ENCODE measurements around a stretch of chr4.

- RRBS = no CpG with 5 or more reads among the region's 2 CpGs
Observed at GRCh38 chr4:21719876-21720354, 228.7 kb downstream of the KCNIP4 start.

DNA sequence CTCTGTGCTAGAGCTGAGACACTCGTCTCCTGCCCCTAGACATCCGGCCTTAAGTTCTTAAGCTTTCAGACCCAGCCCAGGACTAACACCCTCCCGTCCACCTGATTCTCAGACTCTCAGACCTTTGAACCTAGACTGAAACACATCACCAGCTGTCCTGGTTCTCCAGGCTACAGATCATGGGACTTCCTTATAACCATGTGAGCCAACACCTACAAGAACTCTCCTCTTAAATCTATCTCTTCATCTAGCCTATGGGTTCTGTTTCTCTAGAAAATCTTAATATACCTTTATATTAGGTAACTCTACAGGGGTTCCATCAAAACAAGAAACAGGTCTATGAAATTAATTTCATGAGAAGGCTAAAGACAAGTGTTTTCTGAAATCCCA is 14.9 kb downstream of the ADGRA3 start:
- RRBS = no CpG with 5 or more reads among the region's 3 CpGs

DNA sequence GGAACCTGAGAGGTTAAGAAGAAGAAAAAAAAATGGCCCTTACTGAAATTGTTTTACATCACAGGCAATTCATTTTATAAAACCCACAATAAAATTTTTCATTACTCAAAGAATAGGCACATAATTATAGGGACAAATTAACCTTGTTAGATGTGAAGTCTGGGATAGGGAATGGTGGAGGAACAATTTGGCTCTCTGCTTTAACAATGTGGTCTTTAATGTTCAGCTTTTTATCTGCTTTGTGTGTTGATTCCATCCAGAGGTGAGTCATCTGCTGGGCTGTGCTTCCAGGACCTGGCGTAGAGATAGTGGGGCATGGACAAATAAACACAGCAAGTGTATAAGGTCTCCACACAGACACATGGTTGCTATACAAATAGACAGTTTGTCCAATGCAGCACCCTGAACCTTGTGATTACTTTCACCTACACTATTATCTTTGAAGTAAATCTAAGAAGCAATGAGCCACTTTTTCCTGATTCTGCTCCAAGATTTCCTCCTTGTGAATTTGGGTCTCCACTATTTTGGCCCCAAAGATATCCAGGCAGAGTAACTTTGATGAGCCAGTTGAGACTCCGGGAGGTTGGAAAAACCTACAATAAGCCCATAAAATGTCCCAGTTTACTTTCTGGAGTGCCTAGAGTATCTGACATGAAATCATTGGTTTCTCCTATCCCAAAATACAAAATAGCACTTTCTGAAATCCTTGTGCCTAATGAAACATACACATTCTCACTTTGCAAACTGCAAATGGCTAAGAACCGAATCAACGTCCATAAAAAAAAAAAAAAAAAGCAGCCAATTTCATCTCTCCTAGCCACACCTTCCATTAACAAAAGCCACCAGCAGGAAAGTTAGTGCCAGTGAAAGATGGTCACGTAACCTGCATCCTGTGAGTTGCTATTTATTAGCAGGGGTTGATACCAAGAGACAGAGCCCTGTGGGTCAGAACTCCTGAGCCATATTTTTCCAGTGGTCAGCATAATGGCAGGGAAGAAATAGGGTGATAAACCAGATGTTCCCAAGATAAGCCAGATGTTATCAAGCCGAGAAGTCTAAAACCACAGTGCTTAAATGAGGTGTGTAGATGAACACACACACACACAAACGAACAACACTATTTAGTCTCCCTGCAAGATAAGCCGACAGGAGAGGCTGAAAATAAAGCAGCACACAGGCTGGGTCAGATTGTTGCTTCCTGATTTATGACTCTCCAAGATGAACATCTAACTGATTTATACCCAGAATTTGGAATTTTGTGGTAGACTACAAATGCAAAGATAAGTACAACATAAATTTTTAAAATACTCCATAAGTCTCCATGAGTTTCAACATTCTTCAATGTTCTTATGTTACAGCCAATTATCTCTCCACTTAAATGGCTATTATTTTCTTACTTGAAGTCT is 11.8 kb downstream of the PPARGC1A start:
- RRBS = no CpG with 5 or more reads among the region's 8 CpGs

- RRBS = no CpG with 5 or more reads among the region's 11 CpGs
Observed at GRCh38 chr4:23880395-23881481, 9.1 kb downstream of the PPARGC1A start.

DNA sequence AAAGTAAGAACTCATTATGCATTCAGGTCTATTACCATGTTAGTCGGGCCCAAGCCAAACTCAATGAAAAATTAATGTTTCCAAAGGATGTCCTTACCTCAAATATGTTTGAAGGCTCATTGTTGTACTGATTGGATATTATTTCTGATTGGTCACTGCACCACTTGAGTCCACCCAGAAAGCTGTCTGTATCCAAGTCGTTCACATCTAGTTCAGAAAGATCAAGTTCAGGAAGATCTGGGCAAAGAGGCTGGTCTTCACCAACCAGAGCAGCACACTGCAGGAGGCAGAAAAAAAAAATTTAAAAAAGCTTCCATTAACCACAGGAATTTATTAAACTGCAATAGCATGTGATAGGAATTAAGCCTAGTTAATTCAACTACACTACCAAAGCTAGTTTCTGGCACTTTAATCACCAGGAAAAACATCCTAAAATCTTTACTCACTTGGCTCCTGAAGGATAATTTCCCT is 5.2 kb downstream of the PPARGC1A start:
- RRBS = no CpG with 5 or more reads among the region's 2 CpGs

DNA sequence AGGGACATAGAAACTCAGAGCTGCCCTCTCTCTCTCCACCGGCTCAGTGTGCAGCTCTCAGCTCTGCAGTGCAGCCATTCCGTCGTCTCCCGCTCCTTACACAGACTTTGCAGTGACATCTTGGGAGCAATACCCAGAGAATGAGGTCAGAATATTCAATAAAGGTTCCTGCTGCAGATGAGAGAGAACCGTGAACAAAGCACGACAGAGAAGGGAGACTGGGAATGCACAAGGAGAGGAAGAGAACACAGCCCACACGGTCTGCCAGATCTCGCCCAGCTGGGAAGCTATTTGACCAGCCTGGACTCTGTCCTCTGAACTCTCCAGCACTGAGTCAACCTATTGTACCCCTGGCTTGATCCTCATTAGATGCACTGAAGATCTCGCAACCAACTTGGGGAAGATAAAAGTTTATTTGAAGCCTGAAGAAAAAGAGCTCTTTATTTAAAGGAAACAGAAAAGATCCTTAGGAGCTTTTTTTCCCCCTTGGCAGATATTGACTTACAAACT is 118.1 kb upstream of the PPARGC1A start:
- RRBS = no CpG with 5 or more reads among the region's 9 CpGs

- RRBS = no CpG with 5 or more reads among the region's 2 CpGs
Observed at GRCh38 chr4:24111351-24111757, 221.5 kb upstream of the PPARGC1A start.

DNA sequence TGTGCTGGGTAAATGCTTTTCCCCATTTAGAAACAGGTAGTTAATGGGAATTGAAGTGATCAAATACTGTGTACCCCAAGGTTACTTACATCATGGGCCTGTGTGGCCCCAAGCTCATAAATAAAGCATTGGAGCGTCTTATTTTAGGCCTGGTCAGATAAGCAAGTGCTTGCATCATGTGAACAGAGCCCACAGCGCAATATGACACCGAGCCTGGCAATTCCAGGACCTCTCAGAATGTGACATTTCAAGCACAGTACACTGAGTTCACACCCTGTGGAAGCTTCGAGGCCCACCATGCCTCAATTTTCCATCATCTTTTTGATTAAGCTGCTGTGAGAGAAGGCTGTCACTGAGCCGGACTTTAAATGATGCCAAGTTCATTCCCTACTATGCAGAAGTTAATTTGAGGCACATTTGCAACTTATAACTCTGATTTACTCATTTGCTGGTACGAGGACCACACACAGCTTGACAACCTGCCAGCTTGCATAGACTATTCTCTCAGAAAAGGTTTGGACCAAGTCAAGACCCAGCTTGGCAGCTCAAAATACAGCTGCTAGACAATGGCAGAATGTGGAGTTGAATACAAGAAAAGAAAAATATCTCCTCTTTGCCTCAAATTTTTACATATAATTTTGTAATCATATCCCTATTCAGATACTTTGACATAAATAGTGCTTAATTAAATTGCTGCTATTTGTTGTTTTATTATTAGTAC is 339.0 kb downstream of the DHX15 start:
- RRBS = no CpG with 5 or more reads among the region's 6 CpGs

DNA sequence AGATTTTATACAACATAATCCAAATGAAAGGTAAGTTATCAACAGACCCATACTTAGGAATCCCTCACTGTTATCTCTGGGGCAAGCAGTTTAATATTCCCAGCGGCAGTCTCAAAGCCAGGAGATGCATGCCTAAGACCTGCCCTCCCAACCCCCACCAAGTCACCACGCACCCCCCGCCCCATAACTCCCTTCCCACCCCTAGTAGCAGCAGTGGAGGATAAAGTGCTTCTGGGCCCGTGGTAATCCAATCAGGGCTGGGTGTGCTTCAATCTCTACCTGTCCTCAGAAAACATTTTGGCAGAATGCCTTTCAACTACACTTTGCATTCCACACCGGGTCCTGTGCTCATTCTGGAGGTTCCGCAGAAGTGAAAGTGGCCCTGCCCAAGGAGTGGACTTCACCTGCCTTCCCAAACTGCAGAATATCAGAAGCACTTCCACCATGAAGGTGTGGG is 322.4 kb downstream of the DHX15 start:
- RRBS = no CpG with 5 or more reads among the region's 6 CpGs

GRCh38 chr4:24470932-24471955 is 113.1 kb downstream of the DHX15 start:
- RRBS = 5% methylated on average over 30 of the region's 88 CpGs

DNA sequence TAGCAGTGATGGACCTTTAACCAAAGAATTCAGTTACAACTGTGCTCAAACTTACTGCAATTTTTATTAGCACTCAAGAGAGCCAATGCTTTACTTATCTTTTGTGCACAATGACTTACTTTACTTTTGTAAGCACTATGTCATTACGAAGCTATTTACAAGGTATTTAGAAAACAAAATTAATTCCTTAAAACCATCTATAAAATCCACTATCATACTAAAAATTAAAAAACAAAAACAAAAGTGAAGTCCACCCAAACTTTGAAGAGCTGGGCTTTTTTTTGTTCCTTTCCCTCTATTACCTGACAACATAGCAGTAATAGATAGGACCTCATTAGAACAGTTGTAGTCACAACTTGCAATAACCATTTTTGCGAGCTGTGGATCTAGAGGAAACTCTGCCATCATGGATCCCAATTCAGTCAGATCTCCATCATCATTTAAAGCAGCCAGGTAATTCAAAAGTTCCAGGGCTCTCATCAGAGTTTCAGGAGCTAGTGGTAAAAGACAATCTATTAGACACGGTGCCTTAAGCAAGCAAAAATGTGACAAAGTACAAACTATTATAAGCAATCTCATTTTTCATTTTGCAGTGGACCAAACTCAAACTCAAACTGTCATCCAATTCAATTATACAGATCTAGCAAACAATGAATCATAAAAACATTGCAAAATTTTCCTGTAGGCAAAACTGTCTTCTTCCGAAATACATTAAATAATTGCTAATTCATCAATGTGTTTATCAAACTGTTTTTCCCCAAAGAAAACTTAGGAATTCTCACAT is 44.4 kb downstream of the DHX15 start:
- RRBS = no CpG with 5 or more reads among the region's 4 CpGs

DNA sequence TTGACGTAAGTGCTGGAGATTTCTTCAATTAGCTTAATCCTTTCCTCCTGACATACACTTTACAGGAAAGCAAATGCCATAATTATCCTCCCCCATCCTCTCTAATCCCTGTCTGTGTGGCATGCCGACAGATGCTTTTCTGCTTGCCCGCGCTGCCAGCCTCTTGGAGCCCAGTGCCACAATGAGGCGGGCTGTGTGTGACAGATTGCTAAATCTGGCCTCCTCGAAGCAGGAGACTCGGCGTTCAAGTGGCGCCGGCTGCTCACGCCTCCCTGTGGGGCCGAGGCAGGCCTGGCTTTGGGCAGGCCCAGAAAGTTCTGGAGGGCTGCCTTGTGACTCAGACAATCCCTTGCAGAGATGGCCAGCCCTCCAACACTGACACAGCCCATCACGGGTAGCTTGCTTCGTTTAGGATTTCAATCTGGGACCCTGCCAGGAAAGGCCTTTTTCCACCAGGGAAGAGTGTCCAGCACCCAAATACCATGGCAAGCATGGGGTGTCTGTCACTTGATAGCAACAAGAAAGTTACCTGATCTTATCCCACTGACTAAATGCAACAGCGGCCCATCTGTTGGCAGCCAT is 64.8 kb upstream of the SOD3 start:
- RRBS = no CpG with 5 or more reads among the region's 15 CpGs

DNA sequence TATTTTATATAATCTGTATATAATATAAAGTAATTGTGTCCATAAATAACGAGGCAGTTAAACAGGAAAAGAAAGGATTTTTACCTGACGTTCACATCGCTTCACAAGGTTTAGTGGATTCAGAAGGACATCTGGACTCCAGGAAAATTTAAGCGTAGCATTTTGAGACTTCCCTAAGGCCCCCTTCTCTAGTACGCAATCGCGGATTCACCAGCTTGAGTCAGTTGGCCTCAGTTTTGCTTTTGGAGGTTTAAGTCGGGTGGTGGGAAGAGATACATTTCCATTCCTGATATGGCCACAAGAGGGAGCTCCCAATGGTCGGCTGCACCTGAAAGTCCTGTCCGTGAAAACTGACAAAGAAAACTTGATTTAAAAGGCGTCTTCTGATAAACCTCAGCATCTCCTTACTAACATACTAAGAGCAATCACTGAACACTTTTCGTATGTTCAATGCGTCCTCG is 50.7 kb downstream of the LGI2 start:
- RRBS = no CpG with 5 or more reads among the region's 14 CpGs

DNA sequence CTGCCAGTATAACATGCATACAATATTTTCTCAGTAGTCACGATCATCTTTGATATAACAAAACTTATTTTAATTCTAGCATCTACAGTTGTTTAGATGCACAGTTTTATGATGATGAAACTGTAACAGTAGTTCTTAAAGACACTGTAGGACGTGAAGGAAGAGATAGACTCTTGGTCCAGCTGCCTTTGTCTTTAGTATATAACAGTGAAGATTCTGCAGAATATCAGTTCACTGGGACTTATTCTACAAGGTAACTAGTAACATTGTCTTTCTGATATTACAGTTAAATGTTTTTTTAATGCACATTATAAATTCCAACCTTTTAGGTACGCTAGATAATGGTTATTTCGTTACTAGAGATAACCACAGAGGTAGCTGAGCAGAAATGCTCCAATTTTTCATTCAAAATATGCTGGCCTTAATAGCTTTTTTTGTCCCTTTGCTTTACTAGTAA is 39.3 kb downstream of the ANAPC4 start:
- RRBS = no CpG with 5 or more reads among the region's 4 CpGs

- RRBS = no CpG with 5 or more reads among the region's 6 CpGs
Observed at GRCh38 chr4:25781935-25782653, 80.7 kb downstream of the SEL1L3 start.

DNA sequence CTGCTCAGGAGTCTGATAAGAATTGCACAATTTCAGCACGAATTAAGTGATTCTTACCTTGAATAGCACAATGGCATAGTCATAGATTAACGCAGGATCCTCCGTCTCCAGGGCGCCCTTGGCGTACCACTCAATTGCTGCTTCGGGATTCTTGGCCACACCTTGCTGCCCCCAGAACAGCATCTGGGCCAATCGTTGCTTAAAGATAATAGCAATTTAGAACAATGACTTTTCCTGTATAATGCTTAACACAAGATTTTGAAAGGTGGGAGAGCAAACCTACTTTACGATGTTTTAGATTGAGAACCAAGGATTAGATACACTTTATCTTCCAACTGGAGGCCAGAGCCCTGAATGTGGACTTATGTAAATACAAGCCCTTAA is 74.6 kb downstream of the SEL1L3 start:
- RRBS = no CpG with 5 or more reads among the region's 8 CpGs

- RRBS = 77% methylated on average over 3 of the region's 18 CpGs
Observed at GRCh38 chr4:25843600-25844263, 19.1 kb downstream of the SEL1L3 start.

DNA sequence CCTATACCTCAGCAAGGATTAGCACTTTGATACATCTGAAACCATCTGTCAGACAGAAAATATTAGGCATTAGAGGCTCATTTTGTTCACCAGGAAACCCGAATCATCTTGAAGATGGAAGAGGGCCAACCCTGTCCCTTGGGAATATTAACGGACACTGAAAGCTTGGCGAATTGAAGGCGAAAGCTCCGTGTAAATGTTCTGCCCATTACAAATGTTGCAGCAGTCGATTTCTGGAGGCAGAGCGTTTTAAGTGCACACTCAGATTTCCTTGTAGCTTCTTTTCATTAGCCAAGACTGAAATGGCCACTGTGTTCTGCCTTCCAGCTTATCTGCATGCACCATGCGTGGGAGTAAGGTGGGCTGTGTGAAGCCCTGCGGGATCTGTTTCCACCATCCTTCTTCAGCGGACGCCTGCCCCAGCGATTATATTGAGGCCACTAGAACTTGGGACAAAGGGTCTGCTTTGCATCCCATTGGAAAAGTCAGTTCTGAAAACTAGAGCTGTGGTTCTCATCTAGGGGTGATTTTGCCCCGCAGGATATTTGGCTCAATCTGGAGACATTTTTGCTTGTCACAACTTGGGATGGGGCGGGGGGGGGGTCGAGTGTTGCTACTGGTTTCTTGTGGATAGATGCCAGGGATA is 1.4 kb downstream of the SMIM20 start:
- RRBS = no CpG with 5 or more reads among the region's 15 CpGs

DNA sequence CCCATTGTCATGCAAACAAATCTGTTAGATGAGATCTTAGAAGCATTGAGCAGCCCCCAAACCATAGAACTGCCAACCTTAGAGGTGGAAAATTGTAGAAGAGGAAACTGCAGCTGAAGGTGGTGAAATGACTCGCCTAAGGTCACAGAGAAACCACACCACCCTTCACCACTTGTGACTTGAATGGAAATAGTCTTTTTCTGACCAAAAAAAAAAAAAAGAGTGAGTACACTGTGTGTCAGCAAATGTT is 162.1 kb downstream of the SMIM20 start:
- RRBS = no CpG with 5 or more reads among the region's 1 CpG

- RRBS = no CpG with 5 or more reads among the region's 3 CpGs
Observed at GRCh38 chr4:26576514-26576876, 7.4 kb upstream of the TBC1D19 start.

All from HTR-8/SVneo (cell line).